Mammary epithelial cell (primary cell): ENCODE results near the genes VPS33B and CHD2.

DNA sequence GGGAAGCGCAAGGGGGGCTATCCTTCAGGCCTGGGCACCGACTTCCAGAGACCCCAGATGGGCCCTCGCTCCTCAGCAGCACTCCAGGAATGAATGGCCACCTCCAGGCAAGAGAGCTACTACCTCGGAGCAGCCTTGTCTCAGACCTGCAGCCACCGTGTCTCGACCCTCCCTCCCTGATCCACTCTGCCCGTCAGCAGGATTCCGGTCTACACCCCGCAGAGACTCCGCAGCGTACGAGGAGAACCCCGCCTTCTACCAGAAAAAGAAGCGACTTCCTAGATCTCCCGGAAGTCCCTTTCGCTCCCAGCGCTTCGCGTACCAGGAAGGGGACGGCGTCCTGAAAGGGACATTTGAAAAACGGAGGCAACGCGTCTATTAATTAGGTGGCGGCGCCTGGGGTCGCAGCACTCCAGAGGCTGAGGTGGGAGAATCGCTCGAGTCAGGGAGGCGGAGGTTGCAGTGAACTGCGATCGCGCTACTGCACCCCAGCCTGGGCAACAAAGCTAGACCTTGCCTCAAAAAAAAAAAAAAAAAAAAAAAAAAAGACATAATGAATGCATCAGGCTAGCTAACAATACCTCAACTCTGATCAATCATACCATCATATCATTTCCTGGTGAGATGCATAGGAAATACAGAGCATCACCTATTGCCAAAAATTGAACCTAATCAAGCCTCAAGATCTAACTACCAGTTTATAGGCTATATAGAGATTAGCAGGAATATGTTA is at the start of gene VPS33B:
TSS of gene VPS33B (minus strand) at position 278 of the 733 bp plus-strand sequence.
- CAGE, long polyA plus RNA: no peak
- RRBS: 2% methylated on average over 7 of the region's 33 CpGs

DNA sequence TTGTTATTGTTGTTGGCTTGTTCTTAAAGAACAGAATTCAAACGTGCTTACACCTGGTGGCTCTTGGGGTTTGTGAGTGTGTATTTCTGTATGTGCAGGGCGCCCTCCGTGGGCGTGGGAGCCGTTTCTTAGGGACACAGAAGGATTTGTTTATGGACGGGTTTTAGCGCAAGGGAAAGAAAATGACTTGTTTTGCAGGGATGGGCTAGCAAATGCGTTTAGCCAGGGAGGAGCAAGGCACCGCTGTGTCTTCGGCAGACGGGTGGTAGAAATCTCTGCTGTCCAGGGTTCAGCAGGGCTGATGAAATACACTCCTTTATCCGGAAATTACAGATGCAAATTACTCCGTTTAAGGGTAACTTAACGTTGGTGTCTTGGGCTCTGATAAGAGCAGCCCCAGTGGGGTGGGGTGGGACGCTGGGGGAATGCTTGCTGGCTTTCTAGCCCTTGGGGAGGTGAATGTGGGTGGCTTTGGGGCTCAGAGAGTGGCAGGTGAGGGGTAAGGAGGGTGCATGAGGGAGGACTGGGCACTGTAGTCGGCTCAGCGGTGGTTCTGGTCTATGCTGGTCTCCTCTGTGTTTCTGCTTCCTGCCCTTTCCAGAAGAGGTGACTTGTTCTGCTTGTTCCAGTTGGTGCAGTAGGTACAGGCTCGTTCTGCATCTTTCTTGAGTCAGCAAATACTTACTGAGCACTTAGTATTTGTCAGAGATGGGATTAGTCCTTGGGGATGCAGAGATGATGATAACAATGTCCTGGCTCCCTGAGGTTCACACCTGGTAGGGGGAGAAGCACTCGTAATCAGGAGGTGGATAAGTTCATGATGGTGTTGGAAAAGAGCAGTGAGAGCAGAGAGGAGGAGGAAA is 918 bp downstream of the SV2B start:
- CAGE, long polyA plus RNA: no peak
- RRBS: no CpG with 5 or more reads among the region's 19 CpGs

DNA sequence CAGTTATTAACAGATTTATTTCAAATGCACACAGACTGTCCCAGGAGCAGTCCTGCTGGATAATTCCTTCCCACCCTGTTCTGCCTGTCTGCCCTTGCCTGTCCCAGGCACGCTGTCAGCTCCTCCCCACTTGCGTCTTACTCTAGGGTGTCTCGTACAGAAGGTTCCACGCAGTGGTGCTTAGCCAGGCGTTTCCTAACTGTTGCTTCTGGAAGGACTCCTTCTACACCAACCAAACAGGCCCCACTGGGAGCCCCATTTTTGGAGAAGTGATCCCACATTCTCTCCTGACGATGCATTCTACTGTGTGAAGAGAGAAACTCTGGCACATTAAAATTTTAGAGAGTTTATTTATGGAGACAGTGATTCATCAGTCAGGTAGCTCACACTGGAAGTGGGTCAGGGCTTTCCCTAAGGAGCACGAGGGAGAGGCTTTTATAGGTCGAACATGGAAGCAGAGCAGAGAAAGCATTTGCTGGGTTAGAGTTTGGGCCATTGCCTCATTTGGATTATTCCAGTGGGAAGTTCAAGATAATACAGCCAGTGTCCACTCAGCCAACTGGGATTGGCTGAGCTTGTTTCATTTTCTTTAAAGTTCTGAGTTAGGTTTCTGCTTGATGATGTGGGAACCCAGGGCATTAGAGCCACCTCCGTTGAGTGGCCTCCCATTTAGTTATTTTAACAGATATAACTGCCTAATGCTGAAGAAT is 164.1 kb downstream of the SV2B start:
- CAGE, long polyA plus RNA: no peak
- RRBS: no CpG with 5 or more reads among the region's 9 CpGs

DNA sequence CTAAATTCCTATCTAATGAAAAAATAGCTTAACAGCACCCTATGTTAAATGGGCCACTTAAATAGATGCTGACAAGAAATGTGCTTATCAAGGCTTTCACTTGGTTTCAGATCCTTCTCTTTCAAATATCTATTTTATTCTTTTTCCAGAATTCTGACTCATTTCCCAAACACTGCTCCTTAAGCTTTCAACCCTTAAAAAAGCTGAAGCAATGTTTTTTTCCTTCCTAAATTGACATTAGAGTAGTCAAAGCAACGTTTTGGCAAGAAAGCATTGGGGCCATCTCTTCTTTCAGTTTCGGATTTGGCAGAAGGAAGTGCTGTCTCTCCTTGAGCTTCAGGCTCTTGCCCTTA is 147.4 kb upstream of the SLCO3A1 start:
- CAGE, long polyA plus RNA: no peak
- RRBS: no CpG with 5 or more reads among the region's 2 CpGs

DNA sequence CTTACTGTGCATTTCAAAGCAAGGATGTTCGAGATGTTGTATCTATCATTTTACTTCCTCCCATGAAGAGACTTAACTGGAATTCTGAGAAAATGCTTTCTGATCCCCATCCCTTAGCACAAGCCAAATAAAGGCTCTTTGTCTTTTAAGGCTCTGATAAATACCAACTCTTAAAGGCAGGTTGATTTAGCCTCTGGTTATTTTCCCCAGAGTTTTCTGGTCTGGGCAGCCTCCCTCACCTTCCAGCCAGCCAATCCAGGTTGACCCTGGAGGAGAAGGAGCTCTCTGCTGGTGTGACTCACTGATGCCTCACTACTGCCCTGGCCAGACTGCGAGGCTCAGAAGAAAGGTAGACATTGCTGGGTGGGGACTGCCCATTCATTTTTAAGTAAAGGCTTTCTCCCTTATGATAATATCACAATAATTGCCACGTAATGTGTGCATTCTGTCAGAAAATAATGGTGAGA is 37.1 kb downstream of the SLCO3A1 start:
- CAGE, long polyA plus RNA: no peak
- RRBS: no CpG with 5 or more reads among the region's 3 CpGs

DNA sequence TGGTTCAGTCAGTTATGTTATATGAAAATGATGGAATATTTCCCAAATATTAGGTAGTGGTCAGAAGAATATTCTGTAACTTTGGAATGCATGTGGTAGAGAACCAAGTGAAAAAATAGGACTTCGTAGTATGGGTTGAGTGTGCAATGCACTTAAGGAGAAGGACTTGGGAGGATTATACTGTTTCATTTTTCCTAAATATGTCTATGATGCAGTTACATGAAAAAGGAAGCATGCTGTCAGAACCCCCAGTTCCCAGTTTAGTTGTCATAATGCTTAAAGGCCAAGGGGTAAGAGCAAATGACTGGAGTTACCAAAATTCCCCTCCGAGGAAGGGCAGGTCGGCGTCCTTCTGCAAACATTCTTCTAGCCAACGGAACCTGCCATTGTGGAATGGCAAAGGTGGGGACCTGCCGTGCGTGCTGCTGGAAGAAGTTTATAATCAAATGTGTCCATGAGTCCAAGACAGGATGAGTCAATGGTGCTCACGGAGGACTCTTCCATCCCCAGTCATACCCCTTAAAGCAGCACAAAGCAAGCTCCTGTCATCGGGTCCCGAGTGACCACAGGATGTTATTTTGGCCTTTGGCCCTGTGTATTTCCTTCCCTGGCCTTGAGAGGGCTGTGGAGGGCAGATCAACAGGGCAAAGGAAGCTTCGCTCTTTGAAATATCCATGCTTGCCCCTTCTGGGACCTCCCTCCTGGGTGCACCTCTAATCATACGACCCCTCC is 93.2 kb downstream of the SLCO3A1 start:
- CAGE, long polyA plus RNA: no peak
- RRBS: no CpG with 5 or more reads among the region's 12 CpGs

DNA sequence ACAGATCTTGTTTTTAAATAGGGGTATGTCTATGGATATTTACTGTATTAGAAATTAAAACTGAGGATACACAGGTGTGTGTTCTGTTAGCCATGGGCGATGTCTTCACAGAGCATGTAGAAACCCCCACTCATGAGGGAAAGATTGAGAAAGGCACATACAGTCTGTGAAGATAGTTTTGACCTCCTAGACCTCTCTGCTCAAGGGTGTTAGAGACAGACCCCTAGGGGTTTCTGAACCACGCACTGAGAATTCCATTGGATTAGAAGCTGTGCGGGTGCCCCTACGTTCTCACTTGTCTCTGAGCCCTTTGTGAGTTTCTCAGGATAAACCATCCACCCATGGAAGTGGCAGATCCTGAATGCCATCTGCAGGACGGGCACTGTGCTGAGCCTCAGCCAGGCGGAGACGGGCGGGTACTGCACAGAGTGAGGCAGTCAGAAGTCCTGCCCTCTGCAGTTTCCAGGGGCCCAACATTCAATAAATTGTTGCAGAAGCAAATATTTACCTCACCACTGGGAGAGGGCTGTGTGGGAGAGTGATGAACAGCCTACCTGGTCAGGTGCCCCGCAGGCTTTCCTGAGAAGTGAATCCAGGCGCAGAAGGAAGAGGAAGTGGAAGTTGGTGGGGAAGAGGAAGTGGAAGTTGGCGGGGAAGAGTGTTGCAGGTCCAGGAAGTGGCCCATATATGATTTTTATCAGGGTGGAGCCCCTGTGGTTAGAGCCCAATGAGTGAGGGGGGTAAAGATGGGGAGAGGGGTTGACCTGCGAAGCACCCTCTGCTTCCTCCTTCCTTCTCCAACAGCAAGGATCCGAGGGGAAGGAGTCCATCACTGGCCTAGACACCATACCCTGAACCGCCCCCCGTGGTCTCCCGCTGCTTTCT is 100.7 kb downstream of the SLCO3A1 start:
- CAGE, long polyA plus RNA: no peak
- RRBS: no CpG with 5 or more reads among the region's 16 CpGs

- CAGE, long polyA plus RNA: no peak
- RRBS: no CpG with 5 or more reads among the region's 10 CpGs
Measured at GRCh38 chr15:92011692-92012193, 158.2 kb downstream of the SLCO3A1 start.

DNA sequence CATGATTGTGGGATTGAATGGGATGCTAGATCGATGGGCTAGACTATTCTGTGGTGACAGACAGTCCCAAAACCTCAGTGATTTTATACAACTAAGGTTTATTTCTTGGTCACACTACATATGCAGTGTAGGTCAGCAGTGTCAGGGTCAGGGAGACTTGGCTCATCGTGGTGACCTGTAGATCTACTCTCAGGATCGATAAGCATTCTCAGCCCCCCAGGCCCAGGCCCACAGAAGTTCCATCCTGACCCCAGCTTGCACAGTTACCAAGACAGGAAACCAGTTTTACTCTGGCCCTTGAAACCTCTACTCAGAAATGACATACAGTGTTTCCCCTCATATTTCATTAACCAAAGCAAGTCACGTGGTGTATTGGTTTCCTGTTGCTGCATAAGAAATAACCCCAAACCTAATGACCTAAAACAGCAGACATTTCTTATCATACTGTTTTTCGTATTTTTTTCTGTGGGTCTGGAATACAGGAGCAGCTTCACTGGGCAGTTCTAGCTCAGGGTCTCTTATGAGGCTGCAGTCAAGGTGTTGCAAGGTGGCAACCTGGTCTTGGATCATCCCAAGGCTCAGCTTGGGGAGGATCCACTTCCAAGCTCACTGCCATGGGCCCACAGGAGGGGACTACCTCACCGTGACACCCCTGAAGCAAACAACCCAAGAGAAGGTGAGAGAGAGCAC is 242.2 kb downstream of the SLCO3A1 start:
- CAGE, long polyA plus RNA: no peak
- RRBS: no CpG with 5 or more reads among the region's 6 CpGs

DNA sequence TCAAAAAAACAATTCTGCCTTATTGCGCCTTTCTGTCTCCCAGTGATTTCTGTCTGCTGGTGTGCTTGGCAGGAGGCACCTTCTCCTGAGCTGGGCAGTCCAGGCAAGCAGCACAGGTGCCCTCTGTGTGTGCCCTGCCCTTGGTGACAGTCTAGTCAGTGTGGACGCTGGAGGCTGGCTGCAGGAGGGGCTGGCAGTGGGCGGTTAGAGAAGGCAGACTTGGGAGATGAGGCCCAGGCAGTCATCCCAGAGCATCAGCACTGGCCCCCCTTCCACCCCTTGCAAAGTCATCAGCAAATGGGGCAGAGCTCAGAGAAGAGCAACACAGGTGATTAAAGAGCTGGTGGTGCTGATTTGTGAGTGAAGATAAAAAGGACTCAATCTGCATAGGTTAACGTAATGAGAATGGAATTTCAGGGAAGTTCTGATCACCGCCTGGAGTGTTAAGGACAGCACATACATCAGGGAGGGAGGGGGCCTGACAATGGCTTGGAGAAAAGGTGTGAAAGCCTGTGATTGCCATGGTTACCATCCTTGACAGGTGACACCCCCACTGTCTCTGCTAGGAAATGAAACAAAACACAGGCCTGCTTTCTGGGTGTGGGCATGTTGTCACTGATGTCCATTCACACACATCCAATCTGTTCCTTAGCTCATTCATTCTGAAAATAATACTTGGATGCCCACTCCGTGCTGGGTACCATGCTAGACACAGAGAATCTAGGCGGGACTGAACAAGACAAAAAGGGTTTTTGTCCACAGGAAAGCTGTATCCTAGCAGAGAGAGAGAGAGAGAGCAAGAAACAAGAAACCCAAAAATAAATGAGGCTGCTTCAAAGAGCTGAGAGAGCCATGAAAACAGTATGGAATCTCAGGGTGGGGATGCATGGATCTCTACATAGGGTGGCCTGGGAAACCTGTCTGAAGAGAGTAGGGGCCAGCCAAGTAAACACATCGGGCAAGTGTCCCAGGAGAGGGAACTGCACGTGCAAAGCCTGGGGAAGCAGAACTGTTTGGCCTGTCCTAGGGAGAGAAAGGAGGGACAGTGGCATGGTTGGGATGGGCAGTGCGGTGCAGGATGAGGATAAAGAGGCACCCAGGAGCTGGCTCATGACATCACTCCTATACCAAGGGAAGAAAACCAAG is 269.4 kb upstream of the ST8SIA2 start:
- CAGE, long polyA plus RNA: no peak
- RRBS: no CpG with 5 or more reads among the region's 10 CpGs

DNA sequence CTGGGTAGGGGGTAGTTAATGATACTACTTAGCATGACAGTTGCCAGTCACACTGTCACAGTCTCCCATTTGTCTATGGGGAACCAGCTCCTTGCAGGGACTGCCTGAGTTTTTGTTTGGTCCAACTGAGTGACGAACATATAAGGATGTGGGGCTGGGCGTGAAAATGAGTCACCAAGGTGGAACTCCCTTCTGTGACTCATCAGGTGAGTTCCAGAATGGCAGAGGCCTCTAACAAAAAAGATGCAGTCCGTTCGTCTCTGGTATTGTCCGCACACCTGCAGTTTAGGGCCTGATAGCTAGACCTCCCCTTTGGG is 235.2 kb upstream of the ST8SIA2 start:
- CAGE, long polyA plus RNA: no peak
- RRBS: no CpG with 5 or more reads among the region's 5 CpGs

DNA sequence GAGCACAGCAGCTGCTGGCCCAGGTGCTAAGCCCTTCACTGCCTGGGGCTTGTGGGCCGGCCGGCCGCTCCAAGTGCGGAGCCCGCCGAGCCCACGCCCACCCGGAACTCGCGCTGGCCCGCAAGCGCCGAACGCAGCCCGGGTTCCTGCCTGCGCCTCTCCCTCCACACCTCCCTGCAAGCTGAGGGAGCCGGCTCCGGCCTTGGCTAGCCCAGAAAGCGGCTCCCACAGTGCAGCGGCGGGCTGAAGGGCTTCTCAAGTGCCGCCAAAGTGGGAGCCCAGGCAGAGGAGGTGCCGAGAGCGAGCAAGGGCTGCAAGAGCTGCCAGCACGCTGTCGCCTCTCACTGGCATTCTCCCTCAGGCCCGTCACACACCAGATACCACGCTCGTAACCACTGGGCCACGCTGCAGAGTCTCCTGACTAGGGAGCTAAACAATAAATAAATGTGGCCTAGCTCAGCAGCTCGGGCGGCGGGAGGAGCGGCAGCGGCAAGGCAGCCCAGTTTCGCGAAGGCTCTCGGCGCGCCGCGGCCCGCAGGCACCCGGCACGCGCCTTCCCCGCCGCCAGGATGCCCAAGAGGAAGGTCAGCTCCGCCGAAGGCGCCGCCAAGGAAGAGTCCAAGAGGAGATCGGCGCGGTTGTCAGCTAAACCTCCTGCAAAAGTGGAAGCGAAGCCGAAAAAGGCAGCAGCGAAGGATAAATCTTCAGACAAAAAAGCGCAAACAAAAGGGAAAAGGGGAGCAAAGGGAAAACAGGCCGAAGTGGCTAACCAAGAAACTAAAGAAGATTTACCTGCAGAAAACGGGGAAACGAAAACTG is 55.9 kb upstream of the FAM174B start:
- CAGE, long polyA plus RNA: no peak
- RRBS: no CpG with 5 or more reads among the region's 62 CpGs

DNA sequence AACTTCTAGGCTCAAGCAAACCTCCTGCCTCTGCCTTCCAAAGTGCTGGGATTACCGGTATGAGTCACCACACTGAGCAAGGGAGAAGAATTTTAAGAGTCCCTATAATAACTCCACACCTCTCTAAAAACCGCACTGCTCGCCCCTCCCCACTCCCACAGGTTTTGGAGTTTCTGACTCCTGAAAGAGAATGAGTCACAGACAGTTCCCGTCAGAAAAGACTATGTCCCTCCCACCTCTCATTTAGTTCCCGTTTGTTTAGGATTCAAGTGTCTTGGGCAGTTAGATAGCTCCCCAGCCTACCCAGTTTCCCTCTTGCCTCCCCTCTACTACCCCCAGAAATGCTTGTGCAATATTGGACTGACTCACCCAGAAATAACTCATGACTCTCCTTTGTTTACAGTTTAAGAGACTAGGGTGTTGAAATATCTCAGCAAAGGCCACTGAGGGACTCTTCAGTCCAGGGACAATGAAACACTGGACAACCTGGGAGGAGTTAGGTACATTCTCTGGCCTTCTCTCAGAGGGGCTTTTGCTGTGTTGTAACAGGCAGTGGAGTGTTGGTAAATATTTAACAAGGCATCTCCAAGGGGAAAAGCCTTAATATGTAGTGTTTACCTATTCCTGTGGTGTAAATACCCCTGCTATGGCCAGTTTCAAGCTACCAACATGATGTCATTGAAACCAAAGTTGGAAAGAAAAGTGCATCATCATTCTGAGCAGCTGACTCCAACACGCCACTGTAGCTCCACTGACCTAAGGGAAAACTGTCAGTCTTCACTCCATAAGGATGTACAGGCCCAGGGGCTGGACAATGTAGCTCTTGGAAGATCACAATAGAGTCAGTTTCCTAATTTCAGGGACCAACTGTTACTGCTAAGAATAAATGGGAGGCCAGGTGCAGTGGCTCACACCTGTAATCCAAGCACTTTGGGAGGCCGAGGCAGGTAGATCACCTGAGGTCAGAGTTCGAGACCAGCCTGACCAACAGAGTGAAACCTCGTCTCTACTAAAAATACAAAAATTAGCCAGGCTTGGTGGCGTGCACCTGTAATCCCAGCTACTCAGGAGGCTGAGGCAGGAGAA is 96.0 kb upstream of the CHD2 start:
- CAGE, long polyA plus RNA: no peak
- RRBS: no CpG with 5 or more reads among the region's 10 CpGs

GRCh38 chr15:92807910-92809003 is 91.9 kb upstream of the CHD2 start:
- CAGE, long polyA plus RNA: no peak
- RRBS: 2% methylated on average over 11 of the region's 45 CpGs

- CAGE, long polyA plus RNA: no peak
- RRBS: under 1% methylated on average over 10 of the region's 29 CpGs
Measured at GRCh38 chr15:92809004-92809303, 91.2 kb upstream of the CHD2 start.

DNA sequence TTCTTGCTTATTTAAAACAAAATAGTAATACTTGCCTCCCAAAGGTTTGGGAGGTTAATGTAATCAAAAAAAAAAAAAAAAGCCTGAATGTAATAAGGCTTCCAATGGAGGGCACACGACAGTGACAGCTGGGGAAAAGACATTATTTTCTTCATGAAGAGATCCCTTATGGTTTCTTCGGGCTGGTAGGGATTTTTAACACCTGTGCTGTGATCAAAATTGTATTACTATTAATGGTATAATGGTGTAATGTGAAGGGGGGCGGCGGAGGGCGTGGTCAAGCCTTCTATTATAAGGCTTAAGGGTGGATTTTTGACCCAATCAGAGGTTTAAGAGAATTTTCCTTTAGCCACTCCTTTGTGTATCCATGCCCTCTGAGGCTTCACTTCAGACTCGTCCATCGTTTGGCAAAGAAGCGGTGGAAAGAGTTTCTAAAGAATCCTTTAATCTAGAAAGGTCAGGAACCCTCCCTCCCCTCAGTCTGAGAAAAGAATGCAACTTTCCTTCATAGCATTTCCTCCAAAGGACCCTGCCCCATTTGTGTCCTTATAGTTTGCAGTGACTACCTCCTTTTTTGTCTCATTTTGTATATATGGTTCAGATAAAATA is 89.6 kb upstream of the CHD2 start:
- CAGE, long polyA plus RNA: no peak
- RRBS: no CpG with 5 or more reads among the region's 8 CpGs

DNA sequence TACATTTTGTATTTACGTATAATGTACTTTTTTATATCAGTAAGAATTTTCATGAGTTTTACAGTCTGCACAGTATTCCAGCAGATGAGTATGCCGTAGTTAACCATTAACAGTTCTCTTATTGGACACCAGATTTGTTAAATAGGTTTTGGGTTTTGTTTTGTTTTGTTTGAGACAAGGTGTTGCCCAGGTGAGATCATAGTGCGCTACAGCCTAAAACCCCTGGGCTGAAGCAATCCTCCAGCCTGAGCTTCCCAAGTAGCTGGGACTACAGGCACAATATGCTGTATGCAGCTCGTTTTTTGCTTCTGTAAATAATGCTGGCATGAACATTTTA is 88.6 kb upstream of the CHD2 start:
- CAGE, long polyA plus RNA: no peak
- RRBS: no CpG with 5 or more reads among the region's 4 CpGs

GRCh38 chr15:92881023-92881726 is 18.9 kb upstream of the CHD2 start:
- CAGE, long polyA plus RNA: no peak
- RRBS: 0% methylated on average over 1 of the region's 8 CpGs

GRCh38 chr15:92895161-92895851 is 4.8 kb upstream of the CHD2 start:
- CAGE, long polyA plus RNA: no peak

DNA sequence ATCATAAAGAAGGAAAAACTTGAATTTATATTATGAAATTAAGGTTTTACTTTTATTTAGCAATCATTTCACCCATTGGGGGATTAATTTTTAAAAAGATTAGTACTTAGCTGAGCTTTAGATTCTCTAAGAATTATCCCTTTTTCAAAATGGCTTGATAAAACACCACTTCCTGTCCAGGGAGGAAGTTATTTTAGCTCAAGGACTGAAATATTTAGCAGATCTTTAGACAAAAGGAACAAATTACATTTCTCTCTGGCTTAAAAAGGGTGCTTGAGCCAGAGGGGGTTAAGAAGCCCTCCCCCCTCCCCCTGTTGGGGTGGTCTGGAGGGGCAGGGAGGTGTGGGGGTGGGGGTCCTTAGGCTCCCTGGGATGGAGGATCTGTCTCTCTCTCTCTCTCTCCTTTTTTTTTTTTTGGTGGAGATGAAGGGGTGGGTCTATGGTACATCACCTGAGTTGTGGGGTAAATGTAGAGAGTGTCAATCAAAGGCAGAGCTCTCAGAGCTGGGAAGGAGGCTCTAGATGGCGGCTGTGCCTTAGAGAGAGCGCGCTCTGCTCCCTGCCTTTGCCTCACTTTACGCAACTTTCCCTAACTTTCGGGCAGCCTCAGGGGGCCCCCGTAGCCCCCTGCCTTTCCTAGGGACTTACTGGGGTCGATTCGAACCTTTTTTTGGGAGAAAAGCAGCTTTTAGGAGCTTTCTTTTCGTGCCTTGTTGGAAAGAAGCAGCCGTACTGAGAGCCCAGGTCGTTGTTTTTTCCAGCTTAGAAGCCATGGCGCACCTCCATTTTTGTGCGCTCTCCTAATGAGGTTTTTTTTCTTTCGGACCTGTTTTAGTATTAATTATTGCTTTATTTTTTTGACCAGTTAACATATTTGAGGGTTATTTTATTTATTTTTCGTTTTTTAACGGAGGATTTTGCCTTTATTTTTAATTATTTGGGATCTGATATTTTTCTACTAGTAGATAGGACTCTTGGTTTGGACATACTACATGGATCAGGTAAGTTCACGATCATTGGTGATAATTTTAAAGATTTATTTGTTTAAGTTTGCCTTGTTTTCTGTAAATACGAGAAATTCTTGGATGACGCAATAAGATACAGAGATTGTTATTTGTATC is at the start of gene CHD2:
TSS of gene CHD2 (plus strand) at position 501 of the 1,121 bp plus-strand sequence.
- CAGE, long polyA plus RNA: no peak
- RRBS: no CpG with 5 or more reads among the region's 19 CpGs